ENCODE measurements around a stretch of chr6.

- PRO-cap: no peak
Observed at GRCh38 chr6:43954317-43955163, 172.7 kb downstream of the MRPL14 start.

- PRO-cap: no peak
Observed at GRCh38 chr6:44051523-44051969, 75.7 kb downstream of the MRPL14 start.

DNA sequence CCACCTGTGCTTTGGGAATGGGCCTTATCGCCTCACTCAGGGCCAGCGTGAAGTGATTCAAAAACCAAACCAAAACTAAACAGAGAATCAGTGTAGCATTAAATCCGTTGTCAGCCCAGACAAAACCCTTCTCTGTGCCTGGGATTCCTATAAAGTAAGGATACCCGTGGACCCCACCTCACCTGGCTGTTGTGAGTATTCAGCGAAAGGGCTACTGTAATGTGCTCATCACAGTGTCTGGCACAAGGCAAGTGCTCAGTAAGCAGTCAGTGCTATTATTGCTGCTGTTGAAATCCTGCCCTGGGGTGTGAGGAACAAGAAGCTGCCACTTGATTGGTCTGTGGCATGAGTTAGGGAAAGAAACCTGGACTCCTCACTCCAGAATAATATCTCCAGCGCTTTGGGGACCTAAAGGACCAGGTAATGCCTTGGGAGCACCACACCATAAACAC lies 66.7 kb downstream of the MRPL14 start:
- PRO-cap: no peak

- PRO-cap: unidirectional peak, minus-strand start at chr6:44087244
Observed at GRCh38 chr6:44086972-44087474, 40.2 kb downstream of the MRPL14 start.

GRCh38 chr6:44236863-44237852 lies 9.7 kb upstream of the HSP90AB1 start:
- PRO-cap: bidirectional peak, plus-strand start at chr6:44237729, minus-strand start at chr6:44237536

GRCh38 chr6:44258686-44259483 lies 1.6 kb upstream of the SLC35B2 start:
- PRO-cap: no peak

- PRO-cap: bidirectional peak, plus-strand start at chr6:44386899, minus-strand start at chr6:44386681
Observed at GRCh38 chr6:44386313-44387273, 913 bp upstream of the CDC5L start.

GRCh38 chr6:44542313-44543264 lies 155.1 kb downstream of the CDC5L start:
- PRO-cap: no peak

GRCh38 chr6:44662609-44663276 lies 275.2 kb downstream of the CDC5L start:
- PRO-cap: no peak

DNA sequence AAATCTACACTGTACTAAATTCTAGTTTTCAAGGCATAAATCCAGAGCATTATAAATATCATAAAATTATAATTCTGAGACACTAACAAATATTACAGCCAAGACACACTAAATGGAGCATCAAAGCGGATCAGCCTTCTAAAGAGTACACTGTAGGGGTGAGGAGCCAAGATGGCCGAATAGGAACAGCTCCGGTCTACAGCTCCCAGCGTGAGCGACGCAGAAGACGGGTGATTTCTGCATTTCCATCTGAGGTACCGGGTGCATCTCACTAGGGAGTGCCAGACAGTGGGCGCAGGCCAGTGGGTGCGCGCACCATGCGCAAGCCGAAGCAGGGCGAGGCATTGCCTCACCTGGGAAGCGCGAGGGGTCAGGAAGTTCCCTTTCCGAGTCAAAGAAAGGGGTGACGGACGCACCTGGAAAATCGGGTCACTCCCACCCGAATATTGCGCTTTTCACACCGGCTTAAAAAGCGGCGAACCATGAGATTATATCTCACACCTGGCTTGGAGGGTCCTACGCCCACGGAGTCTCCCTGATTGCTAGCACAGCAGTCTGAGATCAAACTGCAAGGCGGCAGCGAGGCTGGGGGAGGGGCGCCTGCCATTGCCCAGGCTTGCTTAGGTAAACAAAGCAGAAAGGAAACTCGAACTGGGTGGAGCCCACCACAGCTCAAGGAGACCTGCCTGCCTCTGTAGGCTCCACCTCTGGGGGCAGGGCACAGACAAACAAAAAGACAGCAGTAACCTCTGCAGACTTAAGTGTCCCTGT lies 265.7 kb upstream of the RUNX2 start:
- PRO-cap: no peak

DNA sequence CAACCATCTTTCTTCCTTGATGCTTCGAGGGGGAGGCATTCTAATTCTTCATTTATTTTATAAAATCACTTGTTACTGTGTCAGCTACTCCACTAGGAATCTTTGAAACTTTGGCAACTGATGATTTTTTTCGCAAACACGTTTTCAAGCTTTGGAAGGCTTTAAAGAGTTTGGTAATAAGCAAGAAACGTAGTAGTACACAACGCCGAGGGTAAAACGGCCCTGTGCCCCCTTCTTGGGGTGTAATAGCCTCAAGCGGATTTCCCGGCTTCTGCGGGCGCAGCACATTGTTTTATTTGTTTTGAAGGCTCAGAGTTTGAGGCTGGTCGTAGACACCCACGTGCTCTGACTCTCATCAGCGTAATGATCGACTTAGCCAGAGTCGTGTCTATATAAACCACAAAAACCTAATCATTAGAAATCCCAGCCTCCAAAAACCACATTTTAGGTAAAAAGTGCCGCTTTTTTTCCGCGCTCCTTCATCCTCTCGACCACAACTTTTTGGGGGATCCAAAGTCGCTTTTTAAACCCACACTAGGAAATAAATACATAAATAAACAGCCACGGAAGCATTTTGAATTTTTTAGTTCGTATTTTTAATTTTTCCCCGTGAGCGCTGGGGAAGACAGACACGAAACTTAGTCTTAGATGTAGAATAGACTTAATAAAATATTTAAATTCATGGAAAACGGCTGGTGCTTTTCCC lies 42.9 kb upstream of the SUPT3H start:
- PRO-cap: no peak

- PRO-cap: no peak
Observed at GRCh38 chr6:45426338-45426556, 48.5 kb upstream of the SUPT3H start.

- PRO-cap: no peak
Observed at GRCh38 chr6:45441833-45442075, 64.0 kb upstream of the SUPT3H start.

DNA sequence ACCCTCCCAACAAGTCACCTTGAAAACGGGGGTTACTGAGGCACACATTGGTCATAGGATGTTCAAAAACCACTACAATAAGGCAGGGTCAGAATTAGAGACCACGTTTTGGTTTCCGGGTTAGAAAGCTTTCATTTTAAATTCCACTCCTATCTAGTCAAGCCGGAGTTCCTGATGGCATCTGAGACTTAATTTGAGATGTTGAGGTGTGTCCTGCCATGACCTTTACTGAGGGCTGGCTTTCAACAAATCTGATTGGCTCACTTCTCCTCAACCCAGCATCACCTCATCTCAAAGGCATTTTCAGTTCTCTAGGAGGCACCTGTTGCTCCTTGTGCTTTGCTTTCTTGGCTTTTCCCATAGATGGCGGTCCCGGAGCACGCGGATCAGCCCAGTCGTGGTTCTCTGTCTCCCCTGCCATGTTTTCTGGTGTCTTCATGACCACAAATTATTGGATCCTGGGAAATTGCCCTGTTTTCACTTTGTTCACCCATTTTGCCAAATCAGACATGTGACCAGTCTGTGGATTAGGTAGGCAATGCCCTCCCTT lies 230.8 kb upstream of the SUPT3H start:
- PRO-cap: no peak

GRCh38 chr6:46098545-46099135 lies 31.1 kb upstream of the ENPP4 start:
- PRO-cap: no peak

GRCh38 chr6:46130711-46131070 lies 902 bp downstream of the ENPP4 start:
- PRO-cap: unidirectional peak, minus-strand start at chr6:46130768; unidirectional peak, minus-strand start at chr6:46130934

GRCh38 chr6:46234138-46234733 lies 63.5 kb upstream of the ENPP5 start:
- PRO-cap: no peak

DNA sequence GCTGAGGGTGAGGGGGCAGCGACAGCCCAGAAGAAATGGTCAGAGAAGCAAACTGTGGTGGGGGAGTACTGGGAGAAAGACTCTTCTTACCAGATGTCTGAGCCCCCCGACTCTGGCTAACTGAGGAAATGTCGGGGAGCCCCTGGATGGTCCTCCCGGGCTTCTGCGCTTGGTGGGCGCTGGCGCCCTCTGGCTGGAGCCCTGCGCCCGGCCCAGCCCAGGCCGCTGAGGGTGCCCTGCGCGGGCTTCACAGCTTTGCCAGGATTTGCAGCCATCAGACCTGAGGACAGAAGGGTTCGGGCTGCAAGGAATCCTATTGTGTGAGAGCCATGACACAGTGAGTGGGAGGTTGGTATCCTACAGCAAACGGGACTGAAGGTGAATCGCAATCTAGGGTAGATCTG lies 533 bp upstream of the RCAN2 start:
- PRO-cap: bidirectional peak, plus-strand start at position 277 of the sequence, minus-strand start at position 191 of the sequence

- PRO-cap: no peak
Observed at GRCh38 chr6:46508923-46509768, 17.9 kb upstream of the RCAN2 start.

- PRO-cap: no peak
Observed at GRCh38 chr6:46648828-46649279, 3.8 kb downstream of the CYP39A1 start.